ENCODE results near the gene ATP2A3.

DNA sequence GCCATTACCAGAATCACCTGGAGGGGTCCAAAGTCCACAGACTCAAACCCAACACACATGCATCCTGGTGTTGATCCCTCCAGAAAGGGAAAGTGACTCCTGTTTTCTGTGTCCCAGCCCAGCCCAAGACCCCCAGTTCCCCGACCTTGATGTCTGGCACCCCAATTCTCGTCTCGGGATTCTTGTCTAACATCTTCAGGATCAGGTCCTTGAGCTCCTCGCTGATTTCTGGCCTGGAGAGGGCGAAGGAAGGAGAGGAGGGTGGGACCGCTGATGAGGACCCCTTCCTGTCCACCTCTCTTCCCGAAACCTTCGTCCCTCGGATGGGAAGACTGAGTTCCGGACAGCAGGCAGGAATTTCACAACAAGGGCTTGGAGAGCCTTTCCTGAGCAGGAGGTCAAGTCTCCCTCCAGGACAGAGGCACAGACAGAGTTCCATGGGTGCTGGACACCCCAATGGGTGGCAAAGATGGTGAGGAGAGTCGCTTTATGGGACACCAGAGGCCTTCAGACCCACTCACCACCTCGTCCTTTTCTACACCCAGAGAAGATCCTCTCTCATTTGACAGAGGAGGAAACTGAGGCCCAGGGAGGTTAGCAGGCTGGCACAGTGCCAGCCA, 23.1 kb downstream of the CAMKK1 start:
- RRBS, result no CpG with 5 or more reads among the region's 12 CpGs

- RRBS, result no CpG with 5 or more reads among the region's 14 CpGs
Measured at GRCh38 chr17:3898604-3899359, 5.9 kb upstream of the CAMKK1 start.

- RRBS, result no CpG with 5 or more reads among the region's 18 CpGs
Measured at GRCh38 chr17:3904447-3905004, 11.7 kb upstream of the CAMKK1 start.

- RRBS, result no CpG with 5 or more reads among the region's 16 CpGs
Measured at GRCh38 chr17:3905064-3905705, 11.1 kb downstream of the P2RX1 start.

GRCh38 chr17:3944063-3944499, 20.2 kb downstream of the ATP2A3 start:
- RRBS, result no CpG with 5 or more reads among the region's 10 CpGs

GRCh38 chr17:3944937-3945717, 19.1 kb downstream of the ATP2A3 start:
- RRBS, result 21% methylated on average over 12 of the region's 46 CpGs

- RRBS, result no CpG with 5 or more reads among the region's 33 CpGs
Measured at GRCh38 chr17:3956328-3957665, 7.4 kb downstream of the ATP2A3 start.

- RRBS, result 58% methylated on average over 4 of the region's 20 CpGs
Measured at GRCh38 chr17:3959067-3960009, 4.9 kb downstream of the ATP2A3 start.

DNA sequence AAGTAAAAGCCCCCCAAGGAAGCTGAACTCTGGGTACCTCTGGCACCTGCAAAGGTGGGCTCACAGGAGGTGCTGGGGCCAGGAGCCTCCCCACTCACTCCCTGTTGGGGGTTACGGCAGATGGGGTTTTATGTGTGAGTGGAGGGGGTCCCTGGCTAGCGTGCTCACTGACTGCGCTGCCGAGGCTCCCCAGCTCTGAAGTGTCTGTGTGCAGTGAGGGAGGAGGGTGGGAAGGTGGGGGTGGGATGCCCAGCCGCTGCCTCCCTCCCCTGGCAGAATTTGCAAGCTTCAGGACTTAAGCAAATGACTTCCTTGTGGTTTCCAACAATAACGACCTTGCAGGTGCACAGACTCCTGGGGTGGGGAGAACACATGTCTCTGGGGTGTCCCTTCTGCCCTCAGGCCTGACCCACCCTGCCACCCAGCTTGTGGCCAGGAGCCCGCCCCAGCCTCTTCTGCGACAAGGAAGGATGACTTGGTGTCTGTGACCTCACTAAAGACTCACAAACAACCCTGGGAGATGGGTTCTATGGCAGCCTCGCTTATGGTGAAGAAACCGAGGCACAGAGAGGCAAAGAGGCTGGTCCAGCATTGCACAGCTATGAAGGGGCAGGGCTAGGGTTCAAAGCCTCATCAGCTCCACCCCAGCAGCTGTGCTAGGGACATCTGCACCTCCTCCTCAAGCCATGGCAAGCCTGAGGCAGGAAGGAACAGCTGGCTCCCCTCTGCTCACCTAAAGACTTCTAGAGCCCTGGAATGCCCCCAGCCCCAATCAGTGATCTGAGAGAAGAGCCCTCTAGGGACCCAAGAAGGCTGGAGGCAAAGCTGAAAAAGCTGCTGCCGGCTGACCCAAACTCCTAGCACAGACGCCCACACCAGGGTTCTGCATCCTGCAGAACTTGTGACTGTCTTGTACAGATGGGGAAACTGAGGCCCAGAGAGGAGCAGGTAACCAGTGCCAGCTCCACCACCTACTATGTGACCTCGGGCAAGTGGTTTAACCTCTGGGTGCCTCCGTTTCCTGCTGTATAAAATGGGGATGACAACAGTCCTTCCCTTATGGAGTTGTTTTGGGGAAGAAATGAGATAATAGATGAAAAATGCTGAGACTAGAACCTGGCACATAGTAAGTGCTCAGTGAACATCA, 2.6 kb downstream of the ATP2A3 start:
- RRBS, result no CpG with 5 or more reads among the region's 14 CpGs

GRCh38 chr17:3963152-3963934, 894 bp downstream of the ATP2A3 start:
- RRBS, result 8% methylated on average over 6 of the region's 30 CpGs

GRCh38 chr17:3963935-3965046, at the start of gene ATP2A3:
TSS of gene ATP2A3 (minus strand) at chr17:3964437.
- RRBS, result 2% methylated on average over 88 of the region's 126 CpGs

GRCh38 chr17:3966641-3967320, 2.5 kb upstream of the ATP2A3 start:
- RRBS, result 33% methylated on average over 1 of the region's 15 CpGs

DNA sequence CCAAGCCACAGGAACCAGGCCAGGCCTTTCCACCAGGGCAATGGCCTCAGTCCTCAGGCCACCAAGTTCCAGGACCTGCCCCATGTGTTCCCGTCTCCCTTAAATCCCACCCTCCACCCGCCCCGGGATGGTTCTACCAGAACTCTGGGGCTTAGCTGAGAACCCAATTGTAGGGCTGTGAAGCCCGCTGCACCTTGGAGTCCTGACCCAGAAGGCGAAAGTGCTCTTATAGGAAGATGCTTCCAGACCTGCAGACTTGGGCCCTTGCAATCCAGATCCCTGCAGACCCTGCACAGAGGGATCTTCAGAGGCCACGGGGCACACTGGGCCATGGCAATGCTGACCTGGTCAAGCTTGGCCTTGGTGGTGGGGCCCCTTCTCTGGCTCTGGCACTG, 41.1 kb upstream of the ATP2A3 start:
- RRBS, result no CpG with 5 or more reads among the region's 6 CpGs

DNA sequence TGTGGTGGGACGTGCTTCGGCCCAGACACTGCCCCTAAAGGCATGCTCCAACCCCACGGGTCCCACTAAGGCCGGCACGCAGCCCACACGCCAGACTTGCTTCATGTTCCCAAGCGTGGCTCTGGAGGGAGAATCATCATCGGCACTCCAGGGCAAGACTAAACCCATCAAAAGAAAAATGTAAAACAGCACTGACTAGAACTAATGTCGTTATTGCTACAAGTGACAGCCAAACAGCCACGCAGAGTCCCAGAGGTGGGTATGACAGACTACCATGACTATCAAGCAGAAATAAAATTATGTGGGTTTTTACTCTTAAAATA, 41.5 kb upstream of the ATP2A3 start:
- RRBS, result no CpG with 5 or more reads among the region's 10 CpGs

DNA sequence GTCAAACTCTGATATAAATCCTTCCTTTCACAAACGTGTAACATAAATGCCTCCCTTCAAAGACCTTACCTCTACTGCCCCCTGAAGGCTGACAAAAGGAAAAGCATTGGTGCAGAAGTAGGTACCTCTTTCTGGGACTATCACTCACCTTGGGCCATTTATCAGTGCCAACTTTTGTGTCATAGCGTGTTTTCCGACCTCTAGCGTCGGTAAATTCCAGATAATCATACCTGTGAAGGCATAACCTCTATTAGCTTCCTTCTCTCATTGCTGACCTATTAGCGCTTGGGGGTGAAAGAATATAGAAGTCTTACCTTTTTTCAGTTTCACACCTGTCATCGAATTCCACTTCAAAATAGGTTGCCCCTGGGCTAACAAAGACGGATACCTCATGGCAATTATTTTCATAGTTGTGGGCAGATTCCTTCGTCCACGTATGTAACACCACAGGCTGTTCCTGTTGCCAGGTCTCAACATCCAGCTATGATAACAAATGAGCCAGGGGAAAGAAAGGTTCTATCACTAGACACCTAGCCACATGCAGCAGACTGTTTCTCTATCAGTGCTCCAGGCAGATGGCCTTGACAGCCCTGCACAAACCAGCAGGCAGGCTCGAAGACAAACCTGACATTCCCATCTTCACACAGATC, 67.8 kb downstream of the ZZEF1 start:
- RRBS, result no CpG with 5 or more reads among the region's 11 CpGs

DNA sequence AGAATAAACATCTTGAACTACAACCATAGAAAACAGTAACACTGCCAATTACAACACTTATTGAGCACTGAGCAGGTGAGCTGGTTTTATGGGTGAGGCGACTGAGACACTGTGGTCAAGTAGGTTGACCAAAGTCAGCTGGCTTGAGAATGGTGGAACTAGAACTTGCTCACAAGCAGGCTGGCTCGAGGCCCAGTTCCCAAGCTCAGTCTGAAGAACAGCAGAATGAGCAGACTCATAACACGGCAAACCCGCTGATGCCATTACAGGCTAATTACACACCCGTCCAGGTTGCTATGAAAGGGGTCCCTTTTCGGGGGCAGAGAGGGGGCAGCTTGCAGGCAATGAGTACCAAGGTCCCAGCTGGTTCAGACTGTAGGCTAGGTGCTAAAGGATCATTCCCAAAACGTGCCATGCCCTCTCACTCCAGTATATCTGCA, 6.4 kb downstream of the ZZEF1 start:
- RRBS, result no CpG with 5 or more reads among the region's 7 CpGs

DNA sequence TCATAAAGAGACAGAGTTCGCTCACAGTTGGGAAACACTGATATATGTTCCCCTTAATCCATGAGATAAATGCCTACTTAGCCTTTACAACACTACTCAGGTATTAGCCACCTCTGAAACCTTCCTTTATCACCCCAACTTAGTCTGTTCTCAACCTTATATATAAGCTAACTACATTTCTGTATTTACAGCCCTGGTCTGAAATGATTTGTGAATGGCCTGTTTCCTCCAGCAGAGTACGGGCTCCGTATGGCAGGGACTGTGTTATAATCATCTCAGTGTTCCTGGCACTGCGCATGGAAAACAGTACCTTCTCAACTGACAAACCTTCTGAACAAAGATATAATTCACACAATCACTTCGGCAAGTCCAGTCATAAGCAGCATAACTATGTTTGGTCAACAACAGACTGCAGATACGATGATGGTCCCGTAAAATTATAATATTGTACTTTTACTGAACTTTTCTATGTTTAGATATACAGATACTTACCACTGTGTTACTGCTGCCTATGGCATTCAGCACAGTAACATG, 30.2 kb downstream of the ANKFY1 start:
- RRBS, result no CpG with 5 or more reads among the region's 7 CpGs

- RRBS, result no CpG with 5 or more reads among the region's 3 CpGs
Measured at GRCh38 chr17:4267925-4268235, 4.1 kb upstream of the ANKFY1 start.

GRCh38 chr17:4269652-4270610, 6.2 kb upstream of the ANKFY1 start:
- RRBS, result no CpG with 5 or more reads among the region's 9 CpGs

- RRBS, result 3% methylated on average over 3 of the region's 18 CpGs
Measured at GRCh38 chr17:4364919-4365474, 1.5 kb downstream of the UBE2G1 start.

All from zone of skin (tissue), 1 donor.